ENCODE results near the gene MIF4GD.

DNA sequence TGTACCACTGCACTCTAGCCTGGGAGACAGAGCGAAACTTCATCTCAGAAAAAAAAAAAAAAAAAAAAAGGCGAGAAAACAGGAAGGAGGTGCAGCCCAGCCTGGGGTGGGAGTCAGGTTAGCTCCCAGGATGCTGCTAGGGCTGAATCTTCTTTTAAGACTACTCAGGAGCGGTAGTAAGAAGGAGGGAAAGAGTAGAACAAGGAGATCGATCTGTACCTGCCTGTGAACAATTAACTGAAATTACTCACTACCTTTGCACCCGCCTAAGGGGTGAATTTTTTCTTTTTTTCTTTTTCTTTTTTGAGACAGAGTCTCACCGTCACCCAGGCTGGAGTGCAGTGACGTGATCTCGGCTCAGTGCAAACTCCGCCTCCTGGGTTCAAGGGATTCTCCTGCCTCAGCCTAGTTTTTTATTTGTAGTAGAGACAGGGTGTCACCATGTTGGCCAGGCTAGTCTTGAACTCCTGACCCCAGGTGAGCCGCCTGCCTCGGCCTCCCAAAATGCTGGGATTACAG lies 2.0 kb downstream of the SLC16A5 start:
- RRBS, result no CpG with 5 or more reads among the region's 11 CpGs

- RRBS, result no CpG with 5 or more reads among the region's 1 CpG
Measured at GRCh38 chr17:75137103-75137302, 5.5 kb upstream of the NT5C start.

GRCh38 chr17:75147907-75148246 lies 6.4 kb downstream of the JPT1 start:
- RRBS, result no CpG with 5 or more reads among the region's 2 CpGs

- RRBS, result no CpG with 5 or more reads among the region's 1 CpG
Measured at GRCh38 chr17:75148489-75148781, 5.9 kb downstream of the JPT1 start.

GRCh38 chr17:75152542-75153139 lies 1.7 kb downstream of the JPT1 start:
- RRBS, result no CpG with 5 or more reads among the region's 9 CpGs

- RRBS, result no CpG with 5 or more reads among the region's 13 CpGs
Measured at GRCh38 chr17:75234367-75234786, 27.0 kb downstream of the GGA3 start.

- RRBS, result no CpG with 5 or more reads among the region's 17 CpGs
Measured at GRCh38 chr17:75240711-75241282, 20.6 kb downstream of the GGA3 start.

DNA sequence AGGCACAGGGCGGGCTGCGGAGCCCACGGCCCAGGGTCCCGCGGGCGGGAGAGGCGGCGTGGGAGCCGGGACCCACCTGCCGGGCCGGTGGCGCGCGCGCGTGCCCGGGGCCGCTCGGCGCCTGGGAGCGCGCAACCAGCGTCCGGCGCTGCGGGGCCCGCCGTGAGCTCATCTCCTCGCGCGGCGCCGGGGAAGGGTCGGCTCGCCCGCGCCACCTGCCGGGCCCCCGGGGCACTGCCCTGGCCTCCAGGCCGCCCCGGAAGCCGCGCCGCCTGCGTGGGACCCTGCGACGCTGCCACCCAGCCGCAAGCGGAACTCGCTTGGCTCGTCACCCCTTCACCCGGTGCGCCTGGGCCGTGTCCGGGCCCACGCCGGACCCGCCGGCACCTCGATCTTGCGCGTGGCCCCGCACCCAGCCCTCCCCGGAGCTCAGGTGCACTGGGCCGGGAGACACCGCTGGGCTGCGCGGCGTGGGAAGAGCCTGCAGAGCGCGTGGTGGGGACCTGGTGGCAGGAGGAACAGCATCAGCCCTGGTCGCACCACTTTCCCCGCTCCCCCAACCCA lies at the start of gene MIF4GD:
Gene MIF4GD (minus strand): TSS at position 164 of the 564 bp plus-strand sequence.
- RRBS, result 2% methylated on average over 43 of the region's 73 CpGs

DNA sequence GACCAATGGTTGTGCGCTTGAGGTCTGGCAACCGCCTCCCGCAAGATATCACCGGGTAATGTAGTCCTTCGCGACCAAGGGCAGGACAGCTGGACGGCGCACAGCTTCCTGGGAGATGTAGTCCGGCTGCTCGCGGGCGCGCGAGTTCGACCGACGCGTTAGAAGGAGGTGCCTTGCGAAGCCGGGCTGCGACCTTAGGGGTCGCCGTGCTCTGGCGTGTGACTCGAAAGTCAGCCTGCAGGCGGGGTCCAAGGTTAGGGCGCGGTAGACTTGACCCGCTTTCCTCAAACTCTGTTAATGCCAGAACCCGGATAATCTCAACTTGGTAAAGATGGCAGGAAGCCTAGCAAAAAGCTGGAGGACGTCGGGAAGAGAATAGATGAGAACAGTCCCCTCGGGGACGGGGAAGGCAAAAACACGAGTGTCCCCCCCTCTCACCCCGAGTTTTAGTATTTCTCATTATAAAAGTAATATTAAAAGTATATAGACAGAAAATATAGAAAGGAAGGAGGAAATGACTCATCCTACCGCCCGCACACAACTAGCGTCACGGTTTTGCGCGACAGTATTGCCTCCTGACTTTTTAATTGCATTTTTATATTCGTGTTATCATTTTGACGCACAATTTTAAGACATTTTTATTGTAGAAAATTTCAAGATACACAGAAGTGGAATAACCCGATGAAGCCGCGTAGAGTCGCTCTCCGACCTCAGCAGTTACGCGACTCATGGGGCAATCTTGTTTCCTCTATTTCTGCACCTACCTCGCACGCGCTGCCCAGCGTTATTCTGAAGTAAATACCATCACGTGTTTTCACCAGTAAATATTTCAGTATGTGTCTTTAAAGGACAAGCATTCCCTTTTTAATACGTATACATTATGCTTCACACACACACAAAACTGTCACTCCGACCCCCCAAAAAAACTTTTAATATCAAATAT lies 534 bp upstream of the SLC25A19 start:
- RRBS, result 2% methylated on average over 17 of the region's 58 CpGs

DNA sequence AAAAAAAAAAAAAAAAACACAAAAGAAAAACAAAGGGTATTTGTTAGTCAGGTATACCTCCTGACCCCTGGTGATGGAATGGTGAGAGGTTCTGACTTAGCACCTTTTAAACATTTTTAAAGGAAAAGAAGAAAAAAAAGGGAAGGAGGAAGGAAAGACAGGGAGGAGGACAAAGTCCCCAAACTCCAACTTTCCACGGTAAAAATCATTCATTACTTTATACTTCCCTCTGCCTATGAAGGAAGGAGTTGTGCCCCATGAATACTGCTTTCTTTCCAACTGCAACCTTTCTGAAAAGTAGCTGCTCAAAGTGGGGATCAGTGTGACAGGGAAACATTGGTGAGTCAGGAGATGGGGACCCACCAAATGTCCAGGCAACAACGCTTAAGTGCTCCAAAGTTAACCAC lies 52.2 kb upstream of the SLC25A19 start:
- RRBS, result no CpG with 5 or more reads among the region's 2 CpGs

GRCh38 chr17:75351765-75352727 lies 53.4 kb downstream of the GRB2 start:
- RRBS, result no CpG with 5 or more reads among the region's 11 CpGs

GRCh38 chr17:75354414-75354981 lies 51.0 kb downstream of the GRB2 start:
- RRBS, result no CpG with 5 or more reads among the region's 10 CpGs

GRCh38 chr17:75428755-75429330 lies 23.4 kb upstream of the GRB2 start:
- RRBS, result no CpG with 5 or more reads among the region's 11 CpGs

GRCh38 chr17:75494247-75494881 lies 21.0 kb downstream of the CASKIN2 start:
- RRBS, result no CpG with 5 or more reads among the region's 17 CpGs

DNA sequence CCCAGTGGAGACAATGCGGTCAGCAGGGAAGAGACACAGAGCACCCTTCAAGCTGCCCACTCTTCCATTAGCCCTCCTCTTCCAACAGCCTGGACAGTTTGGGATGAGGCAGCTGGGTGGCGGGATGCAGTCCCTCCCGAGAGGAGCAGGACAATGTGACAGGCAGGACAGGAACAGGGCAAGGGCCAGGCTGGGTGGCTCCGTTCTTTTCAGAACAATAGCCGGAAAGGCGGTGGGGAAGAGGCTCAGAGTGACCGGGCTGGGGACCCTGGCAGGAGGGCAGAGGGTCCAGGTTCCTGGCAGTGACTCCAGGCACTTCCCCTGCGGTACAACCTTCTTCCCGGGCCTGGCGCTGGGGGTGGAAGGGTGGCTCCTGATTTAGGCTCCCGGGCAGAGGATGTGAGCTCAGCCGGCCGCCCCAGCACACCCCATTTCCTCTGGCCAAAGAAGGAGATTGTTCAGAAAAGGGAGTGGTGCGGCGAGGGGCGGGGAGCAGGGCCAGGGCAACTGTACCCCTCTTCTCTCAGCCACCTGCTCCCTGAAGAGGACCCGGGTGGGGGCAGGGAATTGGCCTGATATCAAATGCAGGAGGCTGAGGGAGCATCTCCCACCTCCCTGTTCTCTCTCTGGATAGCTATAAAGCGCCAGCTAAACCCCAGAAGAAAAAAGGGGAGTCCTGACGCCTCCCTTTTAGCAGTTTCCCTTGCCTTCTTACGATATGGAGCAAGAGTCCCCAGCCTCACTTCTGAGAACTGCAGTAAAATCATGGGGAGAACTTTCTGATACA lies 5.4 kb downstream of the CASKIN2 start:
- RRBS, result 73% methylated on average over 5 of the region's 20 CpGs

- RRBS, result 4% methylated on average over 1 of the region's 11 CpGs
Measured at GRCh38 chr17:75517311-75518202, 1.2 kb downstream of the TSEN54 start.

GRCh38 chr17:75524380-75524866 lies 1.1 kb upstream of the LLGL2 start:
- RRBS, result no CpG with 5 or more reads among the region's 12 CpGs

- RRBS, result no CpG with 5 or more reads among the region's 32 CpGs
Measured at GRCh38 chr17:75555406-75556332, 30.2 kb downstream of the LLGL2 start.

- RRBS, result no CpG with 5 or more reads among the region's 15 CpGs
Measured at GRCh38 chr17:75558339-75558844, 29.2 kb upstream of the MYO15B start.

- RRBS, result no CpG with 5 or more reads among the region's 12 CpGs
Measured at GRCh38 chr17:75628214-75628675, 5.0 kb upstream of the SMIM5 start.